ENCODE measurements around a stretch of chr18.

DNA sequence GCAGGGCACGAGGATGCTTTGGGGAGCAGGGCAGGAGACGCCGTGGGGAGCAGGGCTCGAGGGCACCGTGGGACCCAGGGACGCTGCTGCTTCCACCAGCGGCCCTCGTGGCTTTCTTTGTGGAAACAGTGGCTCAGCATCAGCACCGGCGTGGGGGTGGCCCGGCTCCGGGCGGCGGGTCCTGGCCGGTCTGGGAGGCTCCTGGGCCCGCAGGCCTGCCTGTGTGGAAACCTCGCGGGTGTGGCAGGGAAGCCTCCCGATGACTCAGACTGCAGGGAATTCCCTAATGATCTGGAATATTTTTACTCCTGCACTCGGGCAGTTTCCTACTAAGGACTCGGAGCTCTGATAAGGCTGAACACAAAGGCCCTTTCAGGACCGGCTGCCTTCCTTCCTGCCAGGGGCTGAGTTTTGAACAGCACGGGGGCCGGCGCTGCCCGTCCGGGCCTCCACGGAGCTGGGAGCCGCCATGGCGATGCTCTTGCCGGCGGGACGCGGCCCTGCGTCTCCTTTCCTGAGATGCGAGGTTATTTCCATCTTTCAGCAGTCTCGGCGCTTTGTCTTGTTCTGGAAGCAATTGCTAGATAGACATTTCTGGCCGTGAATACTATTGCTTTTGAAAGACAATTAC lies 62.7 kb downstream of the NFATC1 start:
- RRBS, result 95% methylated on average over 7 of the region's 39 CpGs

DNA sequence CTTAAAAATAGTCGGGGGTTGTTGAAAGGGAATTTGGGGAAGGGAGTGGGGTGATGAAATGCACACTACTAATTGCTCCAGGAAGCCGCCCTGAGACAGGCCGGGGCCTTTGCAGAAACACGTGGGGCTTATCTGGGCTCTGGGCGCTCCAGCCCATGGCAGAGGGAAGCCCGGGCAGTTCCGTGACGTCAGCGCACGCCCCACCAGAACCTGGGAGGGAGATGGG lies 130.9 kb downstream of the NFATC1 start:
- RRBS, result 95% methylated on average over 4 of the region's 10 CpGs

DNA sequence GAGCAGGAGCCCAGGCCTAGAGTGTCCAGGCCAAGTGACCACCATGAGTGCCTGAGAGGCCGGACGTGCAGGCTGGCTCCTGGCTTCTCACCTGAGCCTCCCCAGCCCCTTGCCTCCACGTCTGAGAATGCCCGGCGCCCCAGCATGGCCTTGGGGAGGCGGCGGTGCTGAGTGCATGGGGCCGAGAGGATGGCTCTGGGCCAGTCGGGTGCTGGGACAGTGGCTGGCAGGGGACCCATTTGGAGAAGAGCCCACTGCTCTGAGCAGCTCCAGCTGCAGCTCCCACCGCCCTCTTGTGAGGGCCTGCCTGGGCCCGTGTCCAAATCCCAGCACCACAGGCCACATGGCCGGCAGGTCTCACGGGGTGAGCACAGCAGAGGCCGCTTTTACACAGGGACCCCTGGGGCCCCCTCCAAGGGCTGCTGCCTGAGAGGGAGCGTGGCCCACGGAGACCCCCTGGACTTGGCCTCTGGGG lies 102.7 kb upstream of the CTDP1 start:
- RRBS, result 37% methylated on average over 4 of the region's 16 CpGs

GRCh38 chr18:79624569-79624783 lies 55.1 kb upstream of the CTDP1 start:
- RRBS, result no CpG with 5 or more reads among the region's 2 CpGs

GRCh38 chr18:79683272-79683761 lies 3.7 kb downstream of the CTDP1 start:
- RRBS, result no CpG with 5 or more reads among the region's 11 CpGs

GRCh38 chr18:79693521-79694001 lies 14.0 kb downstream of the CTDP1 start:
- RRBS, result no CpG with 5 or more reads among the region's 23 CpGs

- RRBS, result no CpG with 5 or more reads among the region's 31 CpGs
Measured at GRCh38 chr18:79903524-79904222, 47.8 kb downstream of the SLC66A2 start.

GRCh38 chr18:79905398-79905710 lies 46.1 kb downstream of the SLC66A2 start:
- RRBS, result 97% methylated on average over 9 of the region's 17 CpGs

GRCh38 chr18:79911772-79912327 lies 39.6 kb downstream of the SLC66A2 start:
- RRBS, result no CpG with 5 or more reads among the region's 12 CpGs

- RRBS, result no CpG with 5 or more reads among the region's 18 CpGs
Measured at GRCh38 chr18:79953017-79953424, 1.6 kb upstream of the SLC66A2 start.

- RRBS, result 65% methylated on average over 2 of the region's 21 CpGs
Measured at GRCh38 chr18:80012661-80013130, 21.5 kb upstream of the RBFA start.

DNA sequence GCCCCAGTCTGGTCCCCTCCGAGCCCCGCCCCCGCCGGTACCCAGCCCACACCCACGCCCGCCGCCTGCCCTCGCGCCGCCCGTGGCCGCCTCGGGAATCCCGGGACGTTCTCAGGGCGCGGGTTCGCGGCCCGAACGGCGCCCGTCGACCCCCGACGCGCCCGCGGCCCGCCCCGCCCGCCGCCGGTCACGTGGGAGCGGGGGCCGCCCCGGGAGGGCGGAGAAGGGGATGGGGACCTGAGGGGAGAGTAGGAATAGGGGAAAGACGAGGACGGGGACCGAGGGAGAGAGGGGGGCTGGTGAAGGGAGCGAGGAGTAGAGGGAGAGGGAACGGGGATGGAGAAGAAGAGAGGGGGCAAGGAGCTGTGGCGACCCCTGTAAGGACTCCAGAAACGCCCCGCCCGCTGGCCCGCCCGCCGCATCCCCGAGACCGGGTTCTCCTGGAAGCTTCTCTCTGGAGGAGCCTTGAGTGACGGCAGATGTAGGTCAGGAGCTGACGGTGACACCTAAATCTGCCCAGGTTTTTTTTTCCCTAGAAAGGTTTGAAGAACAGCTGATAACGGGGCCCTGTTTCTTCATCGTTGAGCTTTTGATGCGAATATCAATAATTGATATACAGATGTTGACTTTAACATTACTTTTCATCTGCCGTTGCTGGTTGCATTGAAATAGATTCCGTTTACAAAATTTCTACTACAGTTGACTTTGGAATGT lies 632 bp downstream of the ADNP2 start:
- RRBS, result 1% methylated on average over 30 of the region's 60 CpGs

GRCh38 chr18:80116435-80116988 lies 7.5 kb downstream of the ADNP2 start:
- RRBS, result no CpG with 5 or more reads among the region's 6 CpGs